Pericardium fibroblast (primary cell): ENCODE measurements around the gene LRTM1.

GRCh38 chr3:54888809-54889224 is 39.0 kb downstream of the LRTM1 start:
- RAMPAGE, long total RNA: no peak

- RAMPAGE, long total RNA: no peak
Measured at GRCh38 chr3:54927849-54928203, at the start of gene LRTM1. Gene LRTM1, minus strand, starts transcription at chr3:54928059.

- RAMPAGE, long total RNA: no peak
Measured at GRCh38 chr3:55483431-55484078, 3.6 kb downstream of the WNT5A start.

GRCh38 chr3:55487767-55488758 is 957 bp upstream of the WNT5A start:
- RAMPAGE, long total RNA: no peak

- RAMPAGE, long total RNA: no peak
Measured at GRCh38 chr3:55490120-55490690, 3.1 kb upstream of the WNT5A start.

- RAMPAGE, long total RNA: no peak
Measured at GRCh38 chr3:56727745-56728468, 44.8 kb upstream of the TASOR start.

GRCh38 chr3:56729068-56729782 is 46.2 kb upstream of the TASOR start:
- RAMPAGE, long total RNA: no peak

DNA sequence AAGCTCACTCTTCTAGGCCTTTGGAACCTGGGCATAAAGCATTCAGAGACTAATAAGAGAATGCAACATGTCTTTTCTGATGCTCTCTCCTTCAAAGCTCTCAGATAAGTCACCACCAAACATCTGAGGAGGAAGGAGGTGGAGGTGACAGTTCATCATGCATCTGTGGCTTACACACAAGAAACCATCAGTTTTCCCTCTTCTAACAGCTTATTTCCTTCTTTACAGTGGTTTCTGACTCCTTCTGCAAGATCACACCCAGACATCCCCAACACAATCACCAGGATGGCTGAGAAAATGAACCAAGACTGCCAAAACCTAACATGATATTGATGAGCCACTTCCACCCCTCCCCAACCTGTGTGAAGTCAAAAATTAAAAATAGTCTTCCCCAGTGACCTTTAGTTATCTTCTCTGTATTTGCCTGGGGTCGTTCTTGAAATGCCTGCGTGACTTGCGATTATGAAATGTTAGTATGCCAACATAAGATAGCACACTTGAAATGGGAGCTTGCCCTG is 11.5 kb downstream of the ARHGEF3 start:
- RAMPAGE, long total RNA: no peak

DNA sequence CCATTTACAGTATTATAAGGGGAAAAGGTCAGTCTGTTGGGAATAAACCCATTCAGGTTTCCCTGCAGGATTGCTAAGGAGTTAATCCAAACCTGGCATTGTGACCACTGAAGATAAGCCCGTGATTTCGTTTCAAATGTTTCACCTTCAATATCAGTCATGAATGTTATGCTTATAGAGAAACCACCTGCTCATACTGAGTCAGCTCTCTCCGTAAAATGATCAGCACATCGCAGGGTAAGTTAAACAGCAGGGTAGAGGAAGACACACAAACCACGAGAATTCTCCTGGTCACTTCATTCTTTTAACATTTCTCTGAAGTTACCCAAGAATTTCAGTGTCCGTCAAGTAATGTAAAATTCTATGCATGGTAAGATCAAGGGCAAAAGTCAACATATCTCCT is 67.4 kb upstream of the ARHGEF3 start:
- RAMPAGE, long total RNA: no peak

GRCh38 chr3:57169984-57170564 is 4.9 kb upstream of the IL17RD start:
- RAMPAGE, long total RNA: no peak

DNA sequence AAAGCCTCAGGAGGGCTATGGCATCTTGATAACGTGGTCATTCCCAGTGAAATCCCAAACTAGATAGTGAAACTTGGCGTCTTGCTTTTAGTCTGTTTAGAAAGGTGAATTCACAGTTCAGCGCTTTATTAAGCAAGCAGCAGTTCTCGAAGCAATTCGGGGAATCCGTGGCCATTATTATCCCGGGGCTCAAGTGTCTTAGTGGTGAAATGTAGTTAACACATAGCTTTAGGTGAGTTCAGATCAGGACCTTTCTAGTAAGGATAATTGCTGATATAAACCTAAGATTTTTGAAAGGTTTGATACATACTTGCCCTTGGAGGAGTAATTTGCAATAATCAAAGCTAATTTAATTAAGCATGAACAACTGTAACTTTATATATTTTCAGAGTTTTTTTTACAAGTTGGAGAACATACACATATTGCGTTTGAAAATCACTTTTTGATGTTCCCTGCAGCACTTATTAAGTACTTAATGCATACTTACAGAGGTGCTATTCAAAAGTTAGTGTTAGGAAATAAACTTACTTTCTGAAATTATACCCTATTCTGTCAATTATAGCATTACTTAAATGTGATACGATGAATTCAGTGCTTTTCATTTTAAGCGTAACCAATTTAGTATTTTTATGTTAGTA is 2.1 kb downstream of the SLMAP start:
- RAMPAGE, long total RNA: no peak

DNA sequence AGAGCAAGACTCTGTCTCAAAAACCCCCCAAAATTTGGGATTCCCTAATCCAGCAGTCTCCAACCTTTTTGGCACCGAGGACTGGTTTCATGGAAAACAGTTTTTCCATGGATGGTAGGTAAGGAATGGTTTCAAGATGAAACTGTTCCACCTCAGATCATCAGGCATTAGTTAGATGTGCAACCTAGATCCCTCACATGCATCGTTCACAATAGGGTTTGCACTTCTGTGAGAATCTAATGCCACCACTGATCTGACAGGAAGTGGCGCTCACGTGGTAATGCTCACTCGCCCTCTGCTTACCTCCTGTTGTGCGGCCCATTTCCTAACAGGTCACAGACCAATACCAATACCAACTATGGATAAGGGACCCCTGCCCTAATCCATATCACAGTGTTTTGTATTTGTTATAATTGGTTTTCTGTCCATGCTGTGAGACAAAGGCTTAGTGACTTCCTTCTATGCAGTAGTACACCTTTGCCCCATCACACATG is 58.9 kb downstream of the SLMAP start:
- RAMPAGE, long total RNA: no peak

- RAMPAGE, long total RNA: no peak
Measured at GRCh38 chr3:57896062-57896639, 112.1 kb upstream of the FLNB start.

GRCh38 chr3:58008932-58009859 is 974 bp downstream of the FLNB start:
- RAMPAGE, long total RNA: no peak

DNA sequence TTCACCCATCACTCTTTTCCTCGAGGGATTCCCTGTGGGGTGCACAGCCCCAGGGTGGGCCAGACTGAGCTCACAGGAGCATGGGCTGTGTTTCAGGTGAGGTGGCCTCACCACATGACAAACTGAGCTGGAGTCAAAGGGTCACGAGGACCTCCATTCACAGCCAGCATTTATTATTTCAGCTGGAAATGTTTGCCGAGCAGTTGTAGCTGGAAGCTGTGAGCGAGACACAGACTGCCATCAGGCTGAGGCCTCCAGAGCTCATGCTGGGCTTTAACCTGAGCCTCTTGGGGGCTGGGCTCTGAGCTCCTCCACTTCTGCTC is 57.4 kb downstream of the FLNB start:
- RAMPAGE, long total RNA: no peak

DNA sequence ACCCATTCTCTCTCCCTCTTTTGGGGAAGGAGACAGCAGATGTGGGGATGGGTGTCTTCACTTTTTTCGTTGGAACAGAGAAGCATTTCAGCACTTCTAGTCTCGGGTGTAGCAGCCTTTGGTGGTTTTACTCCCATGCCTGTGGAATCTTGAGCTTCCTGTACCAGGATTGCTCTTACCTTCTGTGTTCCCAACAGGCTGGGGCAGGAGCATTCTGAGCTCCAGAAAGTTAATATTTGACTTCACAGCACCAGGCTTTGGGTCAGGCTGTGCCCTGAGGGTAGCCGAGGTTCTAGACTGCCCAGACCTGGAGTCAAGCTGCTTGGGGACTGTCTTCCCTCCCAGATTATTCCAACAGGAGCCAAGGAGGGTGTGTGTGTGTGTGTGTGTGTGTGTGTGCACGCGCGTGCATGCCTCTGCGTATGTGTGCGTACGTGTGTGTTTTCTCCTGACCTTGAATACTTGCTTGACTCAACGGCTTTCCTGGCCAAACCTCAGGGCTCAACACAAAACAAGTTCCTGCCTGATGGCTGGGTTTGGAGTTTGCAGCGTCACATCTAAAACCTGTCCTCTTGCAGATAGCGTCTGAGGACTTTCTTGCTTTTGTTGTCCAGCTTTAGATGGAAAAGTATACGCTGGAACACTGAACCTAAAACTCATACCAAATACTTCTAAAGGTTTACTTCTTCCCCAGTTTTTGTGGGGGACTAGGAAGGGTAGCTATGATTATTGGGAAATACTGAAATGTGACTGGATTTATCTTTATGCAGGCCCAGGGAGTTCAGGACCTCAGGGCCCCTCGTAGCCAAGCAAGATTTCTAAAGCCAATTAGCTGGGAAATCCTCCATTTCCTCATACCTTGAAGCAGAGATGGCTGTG is 94.9 kb downstream of the FLNB start:
- RAMPAGE, long total RNA: no peak

GRCh38 chr3:58120061-58120892 is 90.5 kb downstream of the DNASE1L3 start:
- RAMPAGE, long total RNA: no peak

DNA sequence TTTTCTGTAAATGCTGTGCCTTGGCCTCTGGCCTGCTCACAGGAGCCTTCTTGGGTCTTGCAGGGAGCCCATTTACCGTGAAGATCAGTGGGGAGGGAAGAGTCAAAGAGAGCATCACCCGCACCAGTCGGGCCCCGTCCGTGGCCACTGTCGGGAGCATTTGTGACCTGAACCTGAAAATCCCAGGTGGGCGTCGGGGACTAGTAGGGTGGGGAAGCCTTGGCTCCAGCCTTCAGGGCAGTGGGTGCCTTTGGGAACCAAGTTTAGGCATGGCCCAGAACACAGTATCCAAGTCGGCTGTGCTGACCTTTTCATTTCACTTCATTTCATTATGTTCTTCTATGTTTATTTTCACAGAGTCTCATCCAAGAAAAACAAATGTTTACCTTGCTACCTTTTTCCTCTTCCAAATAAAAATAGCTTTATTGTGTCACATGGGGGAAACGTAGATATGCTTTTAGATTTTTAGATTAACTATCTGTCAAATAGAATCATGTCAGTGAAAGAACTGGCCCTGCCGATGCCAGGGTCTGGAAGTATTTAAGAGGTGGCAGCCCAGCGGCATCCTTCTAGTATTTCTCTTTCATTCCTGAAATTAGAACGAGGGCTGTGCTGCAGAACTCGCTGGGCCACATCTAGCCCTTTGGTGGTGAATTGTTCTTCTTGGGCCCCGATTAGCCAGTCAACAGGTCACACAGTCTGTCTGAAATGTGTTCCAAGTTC is 60.6 kb downstream of the DNASE1L3 start:
- RAMPAGE, long total RNA: no peak

- RAMPAGE, long total RNA: no peak
Measured at GRCh38 chr3:58171393-58172461, 39.0 kb downstream of the DNASE1L3 start.

GRCh38 chr3:58200978-58201351 is 9.8 kb downstream of the DNASE1L3 start:
- RAMPAGE, long total RNA: no peak